Airway epithelial cell (primary cell): ENCODE measurements around a stretch of chr20.

GRCh38 chr20:59428798-59429707 is 128.6 kb downstream of the EDN3 start:
- RAMPAGE, long total RNA, result no peak

DNA sequence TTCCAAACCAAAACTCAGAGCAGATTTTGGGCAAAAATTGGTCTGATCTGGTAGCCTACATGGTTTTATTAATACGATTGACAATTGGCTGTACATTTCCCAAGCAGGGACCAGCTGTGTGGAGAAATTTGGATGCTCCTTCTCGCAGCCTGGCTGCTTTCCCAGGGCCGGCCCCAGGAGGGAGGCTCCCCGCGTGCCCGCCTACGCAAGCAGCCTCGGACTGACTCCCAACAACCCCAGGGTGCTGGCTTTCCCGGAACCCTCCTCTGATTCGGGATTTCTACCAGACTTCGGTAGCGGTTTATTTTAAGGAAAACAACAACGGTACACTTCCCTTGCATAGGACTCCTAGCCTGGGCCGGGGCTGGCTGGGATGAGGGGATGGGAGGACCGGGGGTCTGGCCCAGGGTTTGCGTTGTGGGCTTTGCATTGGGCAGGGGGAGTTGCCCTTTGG is 20.9 kb upstream of the PHACTR3 start:
- RAMPAGE, long total RNA, result no peak

GRCh38 chr20:60751610-60751814 is 500.5 kb upstream of the CDH4 start:
- RAMPAGE, long total RNA, result no peak

DNA sequence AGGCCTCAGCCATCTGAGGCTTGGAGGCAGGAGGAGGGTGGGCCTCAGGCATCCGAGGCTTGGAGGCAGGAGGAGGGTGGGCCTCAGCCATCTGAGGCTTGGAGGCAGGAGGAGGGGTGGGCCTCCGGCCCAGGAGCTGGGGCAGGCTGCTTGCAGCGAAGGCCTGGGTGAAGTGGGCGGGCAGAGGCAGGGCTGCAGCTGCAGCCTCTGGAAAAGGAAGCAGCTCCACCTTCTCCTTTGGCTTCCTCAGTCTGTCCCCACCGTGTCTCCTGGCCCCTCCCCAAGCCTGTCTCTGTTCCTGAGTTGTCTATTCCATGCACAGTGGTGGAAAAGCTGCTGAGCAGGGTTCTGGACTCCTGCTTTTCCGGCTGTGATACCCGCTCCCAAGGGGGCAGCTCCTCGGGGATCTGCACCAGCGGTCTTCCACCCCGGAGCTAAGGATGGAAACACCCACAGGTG is 406.0 kb downstream of the TAF4 start:
- RAMPAGE, long total RNA, result no peak

GRCh38 chr20:61998794-61999363 is 66.8 kb downstream of the TAF4 start:
- RAMPAGE, long total RNA, result no peak

GRCh38 chr20:62000283-62000904 is 65.3 kb downstream of the TAF4 start:
- RAMPAGE, long total RNA, result no peak

DNA sequence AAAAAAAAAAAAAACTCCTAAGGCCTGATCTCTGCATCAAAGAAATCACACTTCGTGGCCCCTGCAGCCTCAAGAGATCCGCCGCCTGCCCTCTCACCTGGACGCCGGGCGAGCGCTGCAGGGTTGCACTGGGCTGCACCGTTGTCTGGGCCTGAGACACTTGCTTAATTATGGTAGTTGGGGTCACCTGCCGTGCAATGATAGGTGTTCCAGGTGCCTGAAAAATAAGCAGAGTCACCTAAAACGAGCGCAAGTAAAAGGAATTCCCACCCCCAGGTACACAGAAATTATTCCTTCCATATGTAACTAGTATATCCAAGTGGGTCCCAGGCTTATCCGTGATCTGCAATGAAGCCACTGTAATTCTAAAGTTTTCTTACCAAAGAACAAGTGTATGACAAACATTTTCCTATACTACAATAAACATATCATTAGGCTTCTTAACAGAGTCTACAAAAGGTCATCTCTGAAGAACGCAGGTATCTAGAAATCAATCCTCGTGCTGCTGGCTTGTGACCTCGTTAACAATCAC is 52.9 kb downstream of the TAF4 start:
- RAMPAGE, long total RNA, result no peak

GRCh38 chr20:62042880-62043449 is 22.7 kb downstream of the TAF4 start:
- RAMPAGE, long total RNA, result no peak

- RAMPAGE, long total RNA, result no peak
These were observed 7.4 kb downstream of the LSM14B start for GRCh38 chr20:62129675-62130063.

GRCh38 chr20:62167566-62168148 is 15.2 kb upstream of the MTG2 start:
- RAMPAGE, long total RNA, result no peak

DNA sequence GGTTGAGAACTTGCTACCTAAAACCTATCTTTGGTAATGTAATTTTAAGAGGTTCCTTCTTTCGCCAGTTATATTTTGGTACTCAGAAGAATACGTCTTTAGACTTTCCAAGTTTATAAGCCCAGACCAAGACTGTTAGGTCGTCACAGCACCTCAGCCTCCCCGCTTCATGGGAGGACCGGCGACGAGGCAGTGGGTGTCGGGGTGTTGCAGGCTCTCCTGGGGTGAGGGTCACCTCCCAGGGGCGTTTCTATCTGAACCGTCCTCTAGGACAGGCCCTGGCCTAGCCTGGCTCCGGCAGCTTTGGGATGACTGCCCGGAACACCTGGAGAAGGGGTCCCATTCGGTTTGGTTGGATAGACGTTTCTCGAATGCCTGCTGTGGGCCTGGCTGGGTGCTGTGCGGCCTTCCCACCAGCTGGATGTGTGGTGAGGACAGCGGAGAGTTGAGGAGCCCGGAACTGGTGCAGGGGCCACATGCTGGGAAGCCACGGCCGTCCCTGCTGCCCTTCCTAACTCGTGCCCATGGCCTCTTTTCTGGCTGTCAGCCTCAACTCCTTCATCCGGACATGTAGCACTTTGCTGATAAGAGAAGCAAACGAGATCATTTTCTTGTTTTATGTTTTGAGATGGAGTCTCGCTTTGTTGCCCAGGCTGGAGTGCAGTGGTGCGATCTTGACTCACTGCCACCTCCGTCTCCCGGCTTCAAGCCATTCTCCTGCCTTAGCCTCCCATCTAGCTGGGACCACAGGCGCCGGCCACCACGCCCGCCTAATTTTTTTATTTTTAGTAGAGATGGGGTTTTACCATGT is 1.1 kb downstream of the OSBPL2 start:
- RAMPAGE, long total RNA, result no peak

DNA sequence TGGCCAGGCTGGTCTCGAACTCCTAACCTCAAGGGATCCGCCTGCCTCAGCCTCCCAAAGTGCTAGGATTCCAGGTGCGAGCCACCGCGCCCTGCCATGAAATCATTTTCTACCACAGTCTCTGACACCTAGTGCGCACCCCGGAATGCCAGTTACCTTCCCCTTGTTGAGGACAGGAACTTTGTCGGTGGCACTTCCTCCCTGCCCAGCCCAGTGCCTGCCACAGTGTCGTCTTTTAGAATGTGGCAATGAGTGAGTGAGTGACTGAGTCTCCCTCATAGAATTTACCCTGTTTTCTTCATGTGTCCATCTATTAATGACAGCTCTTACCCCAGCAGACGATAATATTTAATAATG is 1.7 kb downstream of the OSBPL2 start:
- RAMPAGE, long total RNA, result no peak

GRCh38 chr20:62244229-62245063 is 6.1 kb downstream of the OSBPL2 start:
- RAMPAGE, long total RNA, result no peak

GRCh38 chr20:62357044-62357619 is 10.0 kb downstream of the LAMA5 start:
- RAMPAGE, long total RNA, result no peak

GRCh38 chr20:62358946-62360270 is 7.7 kb downstream of the LAMA5 start:
- RAMPAGE, long total RNA, result no peak

GRCh38 chr20:62370380-62370913 is 3.3 kb upstream of the LAMA5 start:
- RAMPAGE, long total RNA, result no peak

DNA sequence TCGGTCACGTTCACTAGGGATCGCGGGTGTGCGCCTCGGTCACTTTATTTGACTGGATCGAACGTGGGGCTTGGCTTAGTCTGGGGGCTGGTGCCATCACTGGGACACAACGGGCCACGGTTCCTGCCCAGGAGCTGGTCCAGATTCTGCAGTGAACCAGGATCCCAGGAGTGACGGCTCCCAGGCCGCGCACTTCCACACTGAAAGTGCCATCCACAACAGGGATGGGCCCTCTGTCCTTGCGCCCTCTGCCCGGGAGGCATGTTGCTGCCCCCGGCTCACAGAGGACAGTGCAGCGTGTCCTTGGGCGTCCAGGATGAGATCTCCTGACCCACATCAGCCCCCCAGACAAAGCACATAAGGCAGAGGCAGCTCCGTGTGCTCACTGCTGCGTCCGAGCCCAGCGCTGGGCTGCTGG is 6.7 kb upstream of the LAMA5 start:
- RAMPAGE, long total RNA, result no peak

DNA sequence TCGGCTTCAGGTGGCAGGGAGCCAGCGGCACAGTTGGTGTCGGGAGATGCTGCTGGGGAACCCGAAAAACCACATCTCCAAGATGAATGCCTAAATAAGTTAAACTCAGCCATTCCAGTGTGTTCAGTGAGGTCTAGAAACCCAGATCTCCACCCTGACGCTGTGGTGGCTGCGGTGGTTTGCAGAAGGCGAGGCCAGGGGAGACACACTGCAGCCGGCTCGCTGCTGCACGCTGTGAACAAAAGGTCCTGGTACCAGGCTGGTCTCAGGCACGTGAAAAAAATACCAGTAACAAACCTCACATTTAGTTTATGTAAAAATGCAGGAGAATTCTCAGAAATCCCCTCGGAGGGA is 3.5 kb downstream of the RPS21 start:
- RAMPAGE, long total RNA, result no peak

DNA sequence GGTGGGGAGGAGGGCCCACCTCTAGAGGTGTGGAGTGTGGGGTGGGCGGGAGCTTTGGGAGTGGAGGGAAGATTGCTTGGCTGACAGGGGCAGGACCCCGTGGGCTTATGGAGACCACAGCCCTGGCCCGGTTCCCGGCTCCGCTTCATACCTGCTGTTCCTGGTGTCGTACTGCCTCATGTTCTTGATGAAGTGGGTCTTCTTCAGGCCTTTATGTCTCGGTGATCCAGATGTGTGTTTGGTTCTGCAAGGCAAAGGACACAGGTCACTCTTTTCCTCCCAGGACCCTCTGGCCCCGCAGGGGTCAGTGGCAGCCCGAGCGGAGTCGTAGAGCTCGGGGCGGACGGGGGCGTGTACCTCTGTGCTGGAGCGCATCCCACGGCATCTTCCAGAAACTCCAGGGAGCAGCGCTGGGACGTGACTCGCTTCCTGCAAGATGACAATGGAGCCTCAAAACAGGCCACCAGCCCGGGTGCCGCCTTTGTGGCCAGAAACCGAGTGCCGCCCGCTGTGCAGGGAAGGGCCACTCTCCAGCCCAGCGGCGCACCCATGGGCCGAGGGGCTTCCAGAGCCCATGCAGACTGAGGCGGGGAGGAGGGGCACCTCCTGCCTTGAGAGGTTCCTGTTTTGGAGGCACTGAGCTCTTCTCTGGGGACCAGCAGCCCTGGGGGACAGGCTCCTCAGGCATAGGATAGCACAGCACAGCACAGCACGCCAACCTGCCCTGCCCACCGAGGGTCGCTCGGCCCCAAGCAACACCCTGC is 9.4 kb downstream of the RPS21 start:
- RAMPAGE, long total RNA, result no peak

DNA sequence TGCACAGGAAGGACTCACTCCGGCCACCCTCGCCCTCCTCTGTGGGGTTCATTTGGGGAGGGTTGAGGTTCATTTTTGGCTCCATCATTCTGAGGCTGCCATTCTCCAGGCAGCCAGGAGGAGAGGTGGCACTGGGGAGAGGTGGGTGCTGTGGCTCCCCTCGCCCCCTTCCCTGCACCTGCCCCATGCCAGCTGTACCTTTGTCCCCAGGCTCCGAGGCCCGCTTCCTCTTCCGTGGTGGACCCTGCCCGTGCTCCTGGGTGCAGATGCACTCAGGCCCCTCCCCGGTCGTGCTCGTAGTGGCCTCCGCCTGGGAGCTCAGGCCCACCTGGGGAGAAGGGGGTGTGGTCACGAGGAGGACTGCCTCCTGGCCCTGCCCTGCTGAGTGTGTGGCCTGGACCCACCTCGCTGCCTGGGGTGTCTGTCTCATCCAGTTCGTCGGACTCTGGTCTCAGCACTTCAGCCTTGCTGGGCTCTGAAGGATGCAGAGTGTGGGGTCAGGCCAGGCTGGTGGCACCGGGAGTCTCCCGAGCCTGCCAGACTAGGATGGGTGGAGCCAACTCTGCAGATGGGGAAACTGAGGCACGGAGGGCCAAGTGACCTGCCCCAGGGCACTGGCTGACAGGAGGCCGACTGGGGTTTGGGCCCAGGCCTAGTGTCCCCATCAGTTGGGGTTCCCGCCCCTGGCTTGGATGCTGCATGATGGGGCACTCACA is 5.5 kb upstream of the CABLES2 start:
- RAMPAGE, long total RNA, result no peak